ENCODE measurements around the gene C3orf22.

DNA sequence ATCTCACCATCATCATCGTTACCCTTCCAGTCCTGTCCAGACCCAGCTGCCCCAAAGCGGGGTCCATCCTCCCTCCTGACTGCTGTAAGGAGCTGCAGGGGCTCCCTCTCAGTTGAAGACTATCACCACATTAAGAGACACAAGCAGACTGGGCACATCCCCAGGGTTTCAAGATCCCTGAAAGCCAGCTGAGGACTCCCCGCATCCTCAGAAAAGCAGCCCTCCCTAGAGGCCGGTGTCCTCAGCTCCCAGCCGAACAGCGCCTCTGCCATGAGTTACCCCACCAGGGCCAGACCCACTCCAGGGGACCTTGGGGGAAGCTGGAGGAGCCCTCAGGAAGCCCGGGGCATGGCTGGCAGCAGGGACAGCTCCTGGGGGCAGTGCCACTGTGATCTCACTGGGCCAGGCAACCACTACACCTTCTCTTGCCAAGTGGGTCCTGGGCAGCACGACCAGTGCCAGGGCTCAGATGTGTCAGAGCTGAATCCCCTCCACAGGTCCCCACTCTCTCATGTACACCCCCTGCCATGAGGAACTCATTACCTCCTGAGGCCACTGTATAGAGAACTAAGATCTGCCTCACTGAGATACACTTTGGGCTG is 8.1 kb downstream of the KLF15 start:
- RRBS: 93% methylated on average over 4 of the region's 8 CpGs
CAGE:
- cytosol, long polyA plus RNA: no peak
- long polyA plus RNA: no peak
- nucleus, long polyA plus RNA: no peak

DNA sequence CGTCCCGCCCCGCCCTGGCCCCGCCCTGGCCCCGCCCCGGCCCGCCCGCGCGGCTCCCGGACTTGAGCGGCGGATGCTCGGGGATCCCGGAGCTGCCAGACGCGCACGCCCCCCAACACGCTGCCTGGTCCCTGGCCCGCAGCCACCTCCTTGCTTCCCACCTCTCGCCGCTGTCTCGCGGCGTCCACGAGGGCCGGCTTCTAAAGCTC is 228 bp upstream of the KLF15 start:
- RRBS: 3% methylated on average over 17 of the region's 27 CpGs
CAGE:
- cytosol, long polyA plus RNA: no peak
- long polyA plus RNA: no peak
- nucleus, long polyA plus RNA: no peak

- RRBS: no CpG with 5 or more reads among the region's 9 CpGs
CAGE:
- cytosol, long polyA plus RNA: no peak
- long polyA plus RNA: no peak
- nucleus, long polyA plus RNA: no peak
Measured at GRCh38 chr3:126367143-126368021, 10.2 kb upstream of the KLF15 start.

GRCh38 chr3:126450414-126450982 is 25.2 kb downstream of the ZXDC start:
- RRBS: no CpG with 5 or more reads among the region's 7 CpGs
CAGE:
- cytosol, long polyA plus RNA: no peak
- long polyA plus RNA: no peak
- nucleus, long polyA plus RNA: no peak

GRCh38 chr3:126466598-126467299 is 8.9 kb downstream of the ZXDC start:
- RRBS: no CpG with 5 or more reads among the region's 9 CpGs
CAGE:
- cytosol, long polyA plus RNA: no peak
- long polyA plus RNA: no peak
- nucleus, long polyA plus RNA: no peak

- RRBS: no CpG with 5 or more reads among the region's 3 CpGs
CAGE:
- cytosol, long polyA plus RNA: no peak
- long polyA plus RNA: no peak
- nucleus, long polyA plus RNA: no peak
Measured at GRCh38 chr3:126558767-126559132, at the start of gene C3orf22. Gene C3orf22, minus strand, starts transcription at chr3:126558932.

- RRBS: no CpG with 5 or more reads among the region's 1 CpG
CAGE:
- cytosol, long polyA plus RNA: no peak
- long polyA plus RNA: no peak
- nucleus, long polyA plus RNA: no peak
Measured at GRCh38 chr3:126601321-126601726, 42.6 kb upstream of the C3orf22 start.

- RRBS: no CpG with 5 or more reads among the region's 13 CpGs
CAGE:
- cytosol, long polyA plus RNA: no peak
- long polyA plus RNA: no peak
- nucleus, long polyA plus RNA: no peak
Measured at GRCh38 chr3:126753099-126753769, 49.2 kb downstream of the CHCHD6 start.

DNA sequence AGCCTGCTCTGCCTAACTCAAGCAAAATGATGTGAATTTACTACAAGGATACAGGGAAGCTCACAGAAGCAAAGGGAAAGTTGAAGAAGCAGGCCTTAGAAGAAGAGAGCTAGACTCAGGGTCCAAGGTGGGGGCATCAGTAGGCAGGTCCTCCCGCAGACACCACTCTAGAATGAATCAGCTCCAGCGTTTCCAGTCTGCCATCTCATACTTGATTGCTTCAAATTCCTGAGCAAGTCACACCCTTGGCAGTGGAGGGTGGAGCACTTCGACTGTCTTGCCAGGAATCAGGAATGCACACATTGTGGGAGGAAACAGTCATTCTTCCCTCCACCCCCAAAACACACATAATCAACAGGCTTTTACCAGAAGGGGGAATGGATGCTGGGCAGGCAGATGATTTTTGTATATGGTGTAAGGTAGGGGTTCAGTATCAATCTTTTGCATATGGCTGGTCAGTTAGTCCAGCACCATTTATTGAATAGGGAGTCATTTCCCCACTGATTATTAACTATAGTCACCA is 78.5 kb downstream of the CHCHD6 start:
- RRBS: no CpG with 5 or more reads among the region's 3 CpGs
CAGE:
- cytosol, long polyA plus RNA: no peak
- long polyA plus RNA: no peak
- nucleus, long polyA plus RNA: no peak

- RRBS: no CpG with 5 or more reads among the region's 7 CpGs
CAGE:
- cytosol, long polyA plus RNA: no peak
- long polyA plus RNA: no peak
- nucleus, long polyA plus RNA: no peak
Measured at GRCh38 chr3:126852647-126853008, 130.3 kb upstream of the PLXNA1 start.

GRCh38 chr3:126956912-126957640 is 25.8 kb upstream of the PLXNA1 start:
- RRBS: no CpG with 5 or more reads among the region's 22 CpGs
CAGE:
- cytosol, long polyA plus RNA: no peak
- long polyA plus RNA: no peak
- nucleus, long polyA plus RNA: no peak

GRCh38 chr3:126961192-126961546 is 21.7 kb upstream of the PLXNA1 start:
- RRBS: no CpG with 5 or more reads among the region's 7 CpGs
CAGE:
- cytosol, long polyA plus RNA: no peak
- long polyA plus RNA: no peak
- nucleus, long polyA plus RNA: no peak

GRCh38 chr3:127044934-127045546 is 62.1 kb downstream of the PLXNA1 start:
- RRBS: no CpG with 5 or more reads among the region's 10 CpGs
CAGE:
- cytosol, long polyA plus RNA: no peak
- long polyA plus RNA: no peak
- nucleus, long polyA plus RNA: no peak

DNA sequence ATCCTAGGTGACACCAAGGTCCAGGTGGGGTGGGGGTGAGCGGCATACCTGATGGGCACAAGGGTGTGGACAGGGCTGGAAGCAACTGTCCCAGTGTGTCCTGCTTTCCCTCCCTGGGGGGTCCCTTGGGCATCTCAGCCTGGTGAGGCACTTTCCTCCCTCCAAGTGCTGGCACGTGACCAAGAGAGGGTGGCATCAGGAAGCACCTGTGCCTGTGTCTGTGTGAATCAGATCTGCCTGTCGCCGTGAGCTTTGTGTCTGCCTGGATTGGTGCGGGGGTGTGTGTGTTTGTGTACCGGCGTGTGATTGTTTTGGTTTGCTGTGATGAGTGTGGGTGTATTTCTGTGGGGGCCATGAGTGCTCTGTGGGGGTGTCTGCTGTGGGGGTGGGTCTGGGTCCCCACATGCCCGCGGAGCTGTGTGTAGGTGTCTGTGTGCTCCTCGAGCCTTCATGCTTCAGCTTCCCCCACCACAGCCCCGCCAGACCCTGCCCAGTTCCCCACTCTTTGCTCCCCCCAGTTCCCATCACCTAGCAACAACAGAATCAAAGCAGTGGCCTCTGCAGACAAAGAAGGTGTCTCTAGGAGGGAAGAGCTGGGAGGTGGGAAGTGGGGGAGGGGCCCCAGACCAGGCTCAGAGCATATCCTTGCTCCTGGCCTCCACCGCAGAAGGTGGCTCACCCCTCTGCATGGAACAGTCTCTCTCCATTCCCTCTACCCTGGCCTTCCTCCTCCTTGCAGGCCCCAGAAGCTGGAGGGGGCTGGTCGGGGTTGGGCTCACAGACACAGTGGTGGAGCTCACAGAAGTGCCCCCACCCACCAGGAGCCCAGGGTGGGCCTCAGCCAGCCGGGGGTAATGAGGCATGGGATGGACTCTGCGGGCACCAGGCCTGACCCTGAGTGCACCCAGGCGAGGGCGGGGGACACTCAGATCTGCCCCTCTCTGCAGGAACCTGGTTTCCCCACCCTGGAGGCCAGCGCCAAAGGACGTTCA is 53.8 kb downstream of the TPRA1 start:
- RRBS: no CpG with 5 or more reads among the region's 19 CpGs
CAGE:
- cytosol, long polyA plus RNA: no peak
- long polyA plus RNA: no peak
- nucleus, long polyA plus RNA: no peak

DNA sequence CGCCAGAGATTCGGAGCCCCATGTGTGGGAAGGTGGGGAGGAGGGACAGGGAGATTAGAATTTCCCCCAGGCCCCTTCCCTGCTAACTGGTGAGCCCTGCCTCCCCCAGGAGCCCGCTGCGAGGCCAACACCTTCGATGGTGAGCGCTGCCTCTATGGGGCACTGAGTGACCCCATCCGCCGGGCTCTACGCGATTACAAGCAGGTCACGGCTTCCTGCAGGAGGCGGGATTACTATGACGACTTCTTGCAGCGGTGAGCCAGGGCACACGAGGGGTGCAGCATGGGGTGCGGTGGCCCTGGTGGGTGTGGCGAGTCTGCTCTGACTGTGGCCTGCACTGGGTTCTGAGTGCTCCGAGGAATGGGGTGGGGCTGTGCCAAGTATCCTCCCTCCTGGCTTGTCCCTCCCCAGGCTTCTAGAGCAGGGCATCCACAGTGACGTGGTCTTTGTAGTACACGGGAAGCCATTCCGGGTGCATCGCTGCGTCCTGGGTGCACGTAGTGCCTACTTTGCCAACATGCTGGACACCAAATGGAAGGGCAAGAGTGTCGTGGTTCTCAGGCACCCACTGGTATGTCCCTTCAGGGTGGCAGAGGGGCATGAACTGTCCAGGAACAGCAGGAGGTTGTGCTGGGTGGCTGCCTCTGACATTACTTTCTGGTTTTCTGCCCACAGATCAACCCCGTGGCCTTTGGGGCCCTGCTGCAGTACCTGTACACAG is 3.3 kb downstream of the ABTB1 start:
- RRBS: no CpG with 5 or more reads among the region's 26 CpGs
CAGE:
- cytosol, long polyA plus RNA: no peak
- long polyA plus RNA: no peak
- nucleus, long polyA plus RNA: no peak

DNA sequence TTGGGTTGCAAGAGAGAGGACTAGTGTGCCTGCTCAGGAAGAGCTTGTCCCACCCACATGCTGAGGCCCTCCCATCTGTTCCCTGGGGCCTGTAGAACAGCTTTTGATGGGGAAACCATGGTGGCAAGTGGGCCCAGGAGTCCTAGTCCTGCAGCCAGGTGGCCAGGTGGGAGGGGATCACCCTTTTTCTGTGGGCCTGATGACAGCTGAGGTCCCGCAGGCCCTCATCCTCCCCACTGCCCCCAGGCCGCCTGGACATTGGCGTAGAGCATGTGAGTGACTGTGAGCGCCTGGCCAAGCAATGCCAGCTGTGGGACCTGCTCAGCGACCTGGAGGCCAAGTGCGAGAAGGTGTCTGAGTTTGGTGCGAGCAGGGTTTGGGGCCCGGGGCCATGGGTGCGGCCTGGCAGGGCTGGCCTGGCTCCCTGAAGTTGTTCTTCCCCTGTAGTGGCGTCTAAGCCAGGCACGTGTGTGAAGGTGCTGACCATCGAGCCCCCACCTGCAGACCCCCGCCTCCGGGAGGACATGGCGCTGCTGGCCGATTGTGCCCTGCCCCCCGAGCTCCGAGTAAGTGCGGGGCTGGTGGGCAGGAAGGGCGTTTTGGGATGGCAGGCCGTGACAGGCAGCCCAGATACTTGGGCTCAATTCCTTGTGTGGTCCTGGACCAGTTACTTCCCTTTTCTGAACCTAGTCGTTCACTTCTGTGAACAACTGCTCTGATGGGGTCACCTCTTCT is 4.1 kb downstream of the ABTB1 start:
- RRBS: no CpG with 5 or more reads among the region's 22 CpGs
CAGE:
- cytosol, long polyA plus RNA: no peak
- long polyA plus RNA: no peak
- nucleus, long polyA plus RNA: start-site peak on the minus strand centred at position 500 of the sequence, 128 bp wide, 5 and 10 reads in 2 replicates

- RRBS: no CpG with 5 or more reads among the region's 20 CpGs
CAGE:
- cytosol, long polyA plus RNA: no peak
- long polyA plus RNA: no peak
- nucleus, long polyA plus RNA: no peak
Measured at GRCh38 chr3:127680261-127680888, 7.6 kb downstream of the ABTB1 start.

GRCh38 chr3:127697868-127698331 is 25.1 kb downstream of the ABTB1 start:
- RRBS: no CpG with 5 or more reads among the region's 10 CpGs
CAGE:
- cytosol, long polyA plus RNA: no peak
- long polyA plus RNA: no peak
- nucleus, long polyA plus RNA: no peak

GRCh38 chr3:127738160-127738694 is 65.5 kb downstream of the ABTB1 start:
- RRBS: no CpG with 5 or more reads among the region's 5 CpGs
CAGE:
- cytosol, long polyA plus RNA: no peak
- long polyA plus RNA: no peak
- nucleus, long polyA plus RNA: no peak

- RRBS: no CpG with 5 or more reads among the region's 9 CpGs
CAGE:
- cytosol, long polyA plus RNA: no peak
- long polyA plus RNA: no peak
- nucleus, long polyA plus RNA: no peak
Measured at GRCh38 chr3:127751130-127751820, 71.0 kb downstream of the MGLL start.